Measurements from ENCODE around the gene HSPA13.

DNA sequence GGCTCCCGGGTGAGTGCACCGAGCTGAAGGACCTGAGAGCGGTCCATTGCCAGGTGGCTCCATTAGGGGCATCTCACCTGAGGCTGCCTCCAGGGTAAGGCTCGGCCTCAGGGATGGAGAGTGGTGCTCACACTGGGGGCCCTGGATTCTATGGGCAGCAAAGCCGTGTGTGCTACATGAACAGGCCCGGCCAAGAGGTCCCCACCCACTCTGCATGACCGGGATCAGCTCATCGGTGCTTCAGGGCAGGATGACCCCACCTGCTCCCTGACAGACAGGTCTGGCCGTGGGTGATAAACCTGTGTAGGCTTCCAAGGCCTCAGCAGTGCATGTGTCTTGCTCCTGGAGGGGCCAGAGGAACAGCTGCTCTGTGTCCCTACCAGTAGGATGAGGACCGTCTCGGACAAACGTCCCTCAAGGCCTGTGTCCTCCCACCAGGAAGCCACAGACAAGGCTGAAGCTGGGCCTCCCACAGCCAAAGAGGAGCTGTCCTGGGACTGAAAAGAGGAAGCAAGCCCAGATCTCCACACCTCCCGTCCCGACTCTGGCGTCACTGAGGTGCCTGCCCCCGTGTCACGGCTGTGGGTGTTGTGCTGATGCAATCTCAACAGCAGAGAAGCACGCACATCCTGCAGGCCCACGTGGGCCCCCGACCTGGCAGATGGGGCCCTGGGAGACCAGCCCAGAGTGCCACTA lies 5456.1 kb upstream of the TPTE start:
- PRO-cap = no peak

GRCh38 chr21:5123576-5124001 lies 5397.8 kb upstream of the TPTE start:
- PRO-cap = no peak

GRCh38 chr21:5127306-5127524 lies 5394.2 kb upstream of the TPTE start:
- PRO-cap = no peak

DNA sequence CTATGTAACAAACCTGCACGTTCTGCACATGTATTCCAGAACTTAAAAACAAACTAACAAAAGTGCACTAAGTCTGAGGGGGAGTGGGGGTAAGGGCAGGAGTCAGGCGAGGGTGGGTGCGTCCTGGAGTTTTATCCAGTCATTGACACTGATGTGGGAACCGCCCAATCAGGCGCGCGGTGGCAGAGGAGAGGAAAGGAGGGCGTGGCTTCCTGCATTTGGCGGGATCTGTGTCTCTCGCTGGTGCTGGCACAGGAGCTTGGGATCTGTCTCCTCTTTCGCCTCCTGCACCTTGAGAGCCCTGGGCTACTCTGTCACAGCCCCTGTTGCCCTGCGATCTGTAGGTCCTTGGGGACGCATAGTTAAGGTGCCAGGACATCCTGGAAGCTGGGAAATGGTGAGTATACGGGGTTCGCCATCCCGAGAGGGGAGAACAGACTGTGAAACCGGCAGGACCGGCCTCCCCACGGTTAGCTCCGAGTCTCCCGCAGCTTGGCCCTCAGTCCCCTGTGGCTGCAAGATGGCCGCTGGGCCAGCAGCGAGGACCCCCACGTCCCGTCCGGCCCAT lies 4203.1 kb upstream of the TPTE start:
- PRO-cap = unidirectional peak, plus-strand start at position 315 of the sequence

DNA sequence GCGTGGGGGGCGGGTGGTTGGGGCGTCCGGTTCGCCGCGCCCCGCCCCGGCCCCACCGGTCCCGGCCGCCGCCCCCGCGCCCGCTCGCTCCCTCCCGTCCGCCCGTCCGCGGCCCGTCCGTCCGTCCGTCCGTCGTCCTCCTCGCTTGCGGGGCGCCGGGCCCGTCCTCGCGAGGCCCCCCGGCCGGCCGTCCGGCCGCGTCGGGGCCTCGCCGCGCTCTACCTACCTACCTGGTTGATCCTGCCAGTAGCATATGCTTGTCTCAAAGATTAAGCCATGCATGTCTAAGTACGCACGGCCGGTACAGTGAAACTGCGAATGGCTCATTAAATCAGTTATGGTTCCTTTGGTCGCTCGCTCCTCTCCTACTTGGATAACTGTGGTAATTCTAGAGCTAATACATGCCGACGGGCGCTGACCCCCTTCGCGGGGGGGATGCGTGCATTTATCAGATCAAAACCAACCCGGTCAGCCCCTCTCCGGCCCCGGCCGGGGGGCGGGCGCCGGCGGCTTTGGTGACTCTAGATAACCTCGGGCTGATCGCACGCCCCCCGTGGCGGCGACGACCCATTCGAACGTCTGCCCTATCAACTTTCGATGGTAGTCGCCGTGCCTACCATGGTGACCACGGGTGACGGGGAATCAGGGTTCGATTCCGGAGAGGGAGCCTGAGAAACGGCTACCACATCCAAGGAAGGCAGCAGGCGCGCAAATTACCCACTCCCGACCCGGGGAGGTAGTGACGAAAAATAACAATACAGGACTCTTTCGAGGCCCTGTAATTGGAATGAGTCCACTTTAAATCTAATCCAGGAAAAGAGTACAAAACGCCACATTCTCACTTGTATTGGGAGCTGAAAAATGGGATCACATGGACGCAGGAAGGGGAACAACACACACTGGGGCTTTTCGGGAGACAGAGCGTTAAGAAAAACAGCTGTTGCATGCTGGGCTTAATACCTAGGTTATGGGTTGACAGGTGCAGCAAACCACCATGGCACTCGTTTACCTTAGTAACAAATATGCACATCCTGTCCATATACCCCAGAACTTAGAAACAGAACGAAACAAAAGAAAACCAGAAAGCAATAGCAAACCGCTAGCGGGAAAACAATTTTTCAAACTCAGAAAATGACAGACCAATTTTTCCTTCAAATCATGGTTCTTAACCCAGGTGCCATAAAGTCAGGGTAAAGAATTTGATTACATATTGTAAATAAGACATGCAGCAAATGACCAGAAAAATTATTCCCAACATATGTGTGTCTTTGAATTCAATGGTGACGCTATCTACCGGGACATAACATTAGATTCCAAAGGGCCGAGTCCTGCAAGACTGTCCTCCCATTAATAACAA lies 1533.0 kb upstream of the TPTE start:
- PRO-cap = unidirectional peak, plus-strand start at position 30 of the sequence; unidirectional peak, plus-strand start at position 94 of the sequence

DNA sequence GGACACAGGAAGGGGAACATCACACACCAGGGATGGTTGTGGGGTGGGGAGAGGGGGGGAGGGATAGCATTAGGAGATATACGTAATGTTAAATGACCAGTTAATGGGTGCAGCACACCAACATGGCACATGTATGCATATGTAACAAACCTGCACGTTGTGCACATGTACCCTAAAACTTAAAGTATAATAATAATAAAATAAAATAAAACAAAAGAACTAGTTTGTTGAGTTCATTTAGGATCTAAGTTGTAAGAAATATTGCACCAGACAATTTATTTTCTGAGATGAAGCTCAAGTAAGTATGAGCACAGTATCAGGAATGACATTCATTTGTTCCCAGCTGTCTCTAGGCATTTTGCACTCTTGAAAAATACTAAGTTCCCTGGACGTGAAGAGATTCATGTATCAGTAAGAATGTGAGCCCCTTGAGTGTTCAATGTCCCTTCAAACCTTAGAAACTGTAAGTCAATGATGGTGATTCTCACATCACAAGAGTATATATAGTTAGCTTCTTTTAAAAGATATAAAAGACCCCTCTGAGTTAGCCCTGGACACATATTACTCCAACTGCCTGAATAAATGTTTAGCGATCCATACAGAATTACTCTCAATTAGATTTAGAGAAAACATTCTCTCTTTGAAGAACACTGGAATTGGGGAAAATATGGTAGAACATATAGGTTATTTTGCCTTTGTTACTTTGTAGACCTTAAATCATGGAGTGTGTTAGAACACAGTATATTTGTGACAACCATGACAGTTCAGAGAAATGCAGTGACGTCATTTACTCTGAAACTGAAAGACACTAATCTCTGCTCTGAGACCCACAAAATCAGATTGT lies 1519.1 kb upstream of the TPTE start:
- PRO-cap = no peak

- PRO-cap = no peak
Measured at GRCh38 chr21:10119223-10119839, 402.1 kb upstream of the TPTE start.

GRCh38 chr21:14070345-14070816 lies 140.4 kb downstream of the LIPI start:
- PRO-cap = no peak

- PRO-cap = no peak
Measured at GRCh38 chr21:14266985-14267415, 51.0 kb downstream of the RBM11 start.

DNA sequence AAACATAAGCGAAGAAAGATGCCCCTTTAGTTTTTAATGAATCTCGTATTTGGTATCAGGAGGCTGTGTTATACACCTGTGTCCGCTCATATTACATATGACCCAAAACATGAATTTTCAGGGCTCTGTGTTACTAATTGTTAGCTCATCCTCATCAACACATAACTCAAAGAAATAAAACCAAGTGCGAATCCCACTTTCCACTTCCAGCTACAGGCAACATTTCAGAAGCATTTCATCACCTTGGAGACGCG lies 654 bp downstream of the HSPA13 start:
- PRO-cap = no peak

DNA sequence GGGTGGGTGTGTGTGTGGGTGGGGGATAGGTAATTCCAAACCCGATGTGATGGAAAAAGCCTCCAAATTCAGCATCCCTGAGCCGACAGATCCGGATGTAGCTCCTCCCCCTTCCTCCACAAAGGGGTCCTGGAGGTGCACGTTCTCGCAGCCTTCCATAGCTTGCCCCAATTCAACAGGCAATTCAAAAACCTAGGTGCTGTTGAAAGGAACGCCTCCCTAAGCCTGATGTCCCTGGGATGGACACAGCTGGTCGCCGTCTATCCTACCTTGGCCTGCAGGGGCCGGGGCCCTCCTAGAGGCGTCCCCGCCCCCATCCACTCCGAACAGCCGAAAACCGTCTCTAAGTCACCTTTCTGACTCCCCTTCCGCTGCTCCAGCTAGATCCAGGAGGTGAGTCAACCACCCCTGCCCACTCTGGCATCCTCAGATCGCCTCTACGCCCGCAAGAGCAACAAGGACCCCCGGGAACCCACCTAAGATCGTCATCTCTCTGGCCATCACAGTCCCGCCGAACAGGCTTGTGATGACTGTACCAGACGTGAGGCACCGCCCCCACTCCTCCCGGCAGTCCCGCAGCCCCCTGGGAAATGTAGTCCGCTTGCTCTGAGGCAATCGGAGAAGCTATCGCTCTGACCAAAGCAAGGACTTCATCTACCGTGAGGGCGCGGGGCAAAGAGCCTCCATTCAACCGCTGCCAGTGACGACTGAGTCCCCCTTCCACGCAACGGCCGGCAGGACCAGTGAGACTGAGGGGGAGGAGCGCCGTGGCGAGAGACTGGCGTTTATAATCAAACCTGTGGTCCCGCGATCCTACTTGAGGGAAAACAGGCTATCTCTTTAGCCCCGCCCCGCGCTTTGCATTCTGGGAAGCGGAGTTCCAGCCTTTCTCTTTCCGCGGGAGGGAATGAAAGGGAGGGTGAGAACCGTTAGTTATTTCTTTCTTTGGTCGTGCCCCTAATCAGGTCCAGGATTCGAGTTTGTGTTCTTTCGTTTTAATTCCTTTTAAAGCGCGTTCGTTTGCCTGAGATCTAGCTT lies at the start of gene HSPA13:
HSPA13 (minus strand) TSS at position 528 of the 1,038 bp plus-strand sequence.
- PRO-cap = unidirectional peak, plus-strand start at position 107 of the sequence; bidirectional peak, plus-strand start at position 412 of the sequence, minus-strand start at position 313 of the sequence; bidirectional peak, plus-strand start at position 890 of the sequence, minus-strand start at position 526 of the sequence

GRCh38 chr21:14383926-14384413 lies 1.0 kb upstream of the HSPA13 start:
- PRO-cap = no peak

- PRO-cap = no peak
Measured at GRCh38 chr21:14483428-14484755, 62.2 kb downstream of the SAMSN1 start.

DNA sequence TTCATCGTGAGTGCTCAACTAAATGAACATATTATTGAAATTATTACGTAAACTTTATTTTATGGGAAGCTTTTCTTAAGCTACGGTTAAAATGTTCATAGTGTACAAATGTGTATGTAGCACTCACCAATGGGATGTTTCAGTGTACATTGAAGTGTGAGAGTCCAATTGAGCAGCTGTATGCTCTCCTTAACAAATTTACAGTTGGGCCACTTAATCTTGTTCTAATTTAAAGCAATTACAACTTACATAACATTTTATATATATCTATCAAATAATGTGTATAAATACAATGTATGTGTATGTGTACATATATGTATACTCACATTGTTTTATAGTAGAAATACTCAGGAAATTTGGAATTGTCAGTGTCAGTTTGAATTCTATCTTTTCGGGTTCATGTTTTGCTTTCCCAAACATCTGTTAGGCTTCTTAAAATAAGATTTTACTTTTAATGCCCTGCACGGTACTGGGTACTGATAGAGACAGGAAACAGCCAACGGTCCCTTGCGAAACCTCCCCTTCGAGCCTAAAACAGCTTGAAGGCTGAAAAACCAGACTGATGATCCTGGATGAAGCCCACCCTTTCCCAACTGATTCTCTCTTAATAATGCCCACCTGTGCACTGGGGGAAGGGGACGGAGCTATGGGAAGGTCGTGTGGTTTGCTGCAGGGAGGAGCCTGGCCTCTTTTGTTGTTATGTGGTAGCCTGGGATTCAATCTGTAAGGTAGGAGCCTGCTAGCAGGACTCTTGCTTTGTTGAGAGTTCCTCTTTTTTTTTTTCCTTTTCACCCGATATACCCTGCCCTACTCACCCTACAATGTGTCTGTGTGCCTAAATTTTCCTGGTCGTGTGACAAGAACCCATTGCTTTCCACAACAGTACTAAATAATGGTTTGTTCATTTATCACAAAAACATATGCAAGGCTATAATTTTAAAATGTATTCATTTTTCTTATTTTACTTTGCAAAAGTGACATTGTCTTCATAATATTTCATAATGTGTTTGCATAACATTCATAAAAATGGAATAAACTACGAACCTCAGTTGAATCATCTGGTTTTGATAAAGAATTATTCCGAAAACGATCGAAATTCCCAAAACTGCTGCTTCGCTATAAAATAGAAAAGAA lies 25.6 kb downstream of the SAMSN1 start:
- PRO-cap = no peak

- PRO-cap = no peak
Measured at GRCh38 chr21:14602720-14603022, 56.6 kb upstream of the SAMSN1 start.

GRCh38 chr21:14982819-14983665 lies 81.8 kb downstream of the NRIP1 start:
- PRO-cap = no peak

- PRO-cap = no peak
Measured at GRCh38 chr21:14991001-14991878, 73.6 kb downstream of the NRIP1 start.

- PRO-cap = no peak
Measured at GRCh38 chr21:15005203-15006393, 59.2 kb downstream of the NRIP1 start.

GRCh38 chr21:15134752-15135279 lies 70.0 kb upstream of the NRIP1 start:
- PRO-cap = no peak

- PRO-cap = no peak
Measured at GRCh38 chr21:15138426-15139161, 73.8 kb upstream of the NRIP1 start.

Measured in LUHMES (cell line).